Hematopoietic multipotent progenitor cell (in vitro differentiated cells): ENCODE measurements around a stretch of chr2.

GRCh38 chr2:241354459-241355185 is 1.5 kb upstream of the FARP2 start:
- CAGE, long polyA plus RNA: no peak

DNA sequence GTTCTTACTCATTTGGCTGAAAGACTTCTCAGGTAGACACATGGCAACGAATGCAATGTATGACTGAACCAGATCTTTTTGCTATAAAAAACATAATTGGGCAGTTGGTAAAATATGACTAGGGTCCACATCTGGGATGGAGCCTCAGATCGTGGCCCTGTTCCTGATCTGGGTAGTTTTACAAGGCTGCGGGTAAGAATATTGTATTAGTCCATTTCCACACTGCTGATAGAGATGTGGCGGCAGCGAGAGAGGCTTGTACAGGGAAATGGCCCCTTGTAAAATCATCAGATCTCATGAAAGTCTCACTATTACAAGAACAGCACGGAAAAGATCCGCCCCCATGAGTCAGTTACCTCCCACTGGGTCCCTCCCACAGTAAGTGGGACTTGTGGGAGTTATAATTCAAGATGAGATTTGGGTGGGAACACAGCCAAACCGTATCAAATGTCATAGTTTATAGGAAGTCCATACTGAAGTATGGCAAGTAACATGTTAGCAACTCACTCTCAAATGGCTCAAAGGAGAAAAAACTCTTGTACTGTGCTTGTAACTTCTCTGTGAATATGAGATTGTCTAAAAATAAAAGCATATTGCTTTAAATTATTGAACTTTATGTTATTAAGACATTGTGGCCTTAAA is 56.0 kb downstream of the FARP2 start:
- CAGE, long polyA plus RNA: no peak

- CAGE, long polyA plus RNA: no peak
Measured at GRCh38 chr2:241505586-241506213, 2.7 kb downstream of the STK25 start.

GRCh38 chr2:241508681-241509241 is 377 bp upstream of the STK25 start:
- CAGE, long polyA plus RNA: no peak

GRCh38 chr2:241542269-241542508 is 16.4 kb upstream of the BOK start:
- CAGE, long polyA plus RNA: no peak

- CAGE, long polyA plus RNA: no peak
Measured at GRCh38 chr2:241559786-241560646, 1.5 kb downstream of the BOK start.

DNA sequence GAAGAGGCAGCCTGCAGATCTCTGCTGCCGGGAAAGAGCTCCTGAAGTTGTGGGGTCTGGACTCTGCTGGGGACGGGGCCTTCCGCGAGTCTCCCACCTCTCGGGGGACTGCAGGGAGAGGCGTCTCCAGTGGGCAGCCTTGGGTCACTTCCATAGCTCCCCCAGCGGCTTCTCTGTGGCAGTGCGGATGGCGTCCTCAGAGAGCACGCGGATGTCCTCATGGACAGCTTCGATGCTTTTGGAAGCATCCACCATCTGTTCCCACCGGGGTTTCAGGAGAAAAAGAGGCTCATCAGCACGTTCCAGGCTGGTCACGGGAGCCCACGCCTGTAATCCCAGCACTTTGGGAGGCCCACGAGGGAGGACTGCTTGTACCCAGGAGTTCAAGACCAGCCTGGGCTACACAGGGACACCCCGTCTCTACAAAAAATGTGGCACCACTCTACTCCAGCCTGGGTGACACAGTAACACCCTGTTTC is 10.6 kb downstream of the DTYMK start:
- CAGE, long polyA plus RNA: no peak

- CAGE, long polyA plus RNA: no peak
Measured at GRCh38 chr2:241701670-241701812, 298 bp upstream of the ING5 start.

- CAGE, long polyA plus RNA: start-site peak on the plus strand at chr2:241768020-241768401, 26 reads
Measured at GRCh38 chr2:241767842-241769005, 8.4 kb upstream of the GAL3ST2 start.

DNA sequence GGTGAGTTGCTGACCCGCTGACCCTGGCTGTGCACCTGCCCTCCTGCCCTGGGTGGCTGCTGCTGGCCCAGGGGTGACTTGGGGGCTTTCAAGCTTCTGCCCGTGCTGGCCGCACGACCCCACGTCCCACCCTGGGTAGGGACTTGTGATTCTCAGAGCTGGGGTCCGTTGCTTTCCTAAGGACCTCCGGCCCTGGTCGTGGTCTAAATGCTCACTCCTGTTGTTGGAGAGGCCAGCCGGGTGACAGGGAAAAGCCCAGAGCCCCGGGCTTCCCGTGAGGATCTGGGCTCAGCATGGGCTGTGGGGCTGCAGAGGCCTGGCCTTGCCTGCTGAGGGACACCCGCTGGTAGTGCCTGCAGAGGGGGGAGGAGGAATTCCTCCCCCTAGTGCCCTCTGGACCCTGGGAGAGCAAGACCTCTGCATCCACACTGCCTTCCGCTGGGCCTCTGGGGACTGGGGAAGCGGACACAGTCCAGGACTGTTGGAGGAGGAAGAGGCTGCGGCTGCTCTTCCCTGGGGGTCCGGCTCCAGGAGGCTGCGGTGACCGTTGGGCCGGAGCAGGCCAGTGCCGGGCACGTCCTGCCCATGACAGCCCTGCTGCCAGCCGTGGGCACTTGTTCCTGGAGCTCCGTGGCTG is 6.2 kb upstream of the GAL3ST2 start:
- CAGE, long polyA plus RNA: no peak

GRCh38 chr2:241804417-241805347 is 4.3 kb upstream of the NEU4 start:
- CAGE, long polyA plus RNA: no peak

GRCh38 chr2:241854697-241855282 is 3.9 kb downstream of the PDCD1 start:
- CAGE, long polyA plus RNA: no peak

DNA sequence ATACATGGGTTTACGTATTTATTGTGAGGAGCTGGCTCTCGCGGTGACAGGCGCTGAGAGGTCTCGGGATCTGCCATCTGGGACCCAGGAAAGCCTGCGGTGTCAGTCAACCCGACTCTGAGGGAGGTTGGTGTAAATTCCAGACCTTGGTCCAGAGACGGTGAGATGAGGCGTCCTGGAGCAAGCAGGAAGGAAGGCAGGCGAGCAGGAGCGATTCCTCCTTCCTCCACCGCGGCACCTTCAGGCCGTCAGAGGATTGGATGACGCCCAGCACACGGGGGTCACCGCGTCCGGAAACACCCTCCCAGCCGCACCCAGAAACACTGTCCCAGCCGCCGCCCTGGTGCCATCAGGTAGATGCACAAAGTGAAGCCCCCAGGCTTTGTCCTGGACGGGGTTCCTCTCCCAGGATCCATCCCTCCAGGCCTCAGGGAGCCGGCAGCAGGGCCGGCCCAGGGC is 631 bp upstream of the FAM240C start:
- CAGE, long polyA plus RNA: no peak

DNA sequence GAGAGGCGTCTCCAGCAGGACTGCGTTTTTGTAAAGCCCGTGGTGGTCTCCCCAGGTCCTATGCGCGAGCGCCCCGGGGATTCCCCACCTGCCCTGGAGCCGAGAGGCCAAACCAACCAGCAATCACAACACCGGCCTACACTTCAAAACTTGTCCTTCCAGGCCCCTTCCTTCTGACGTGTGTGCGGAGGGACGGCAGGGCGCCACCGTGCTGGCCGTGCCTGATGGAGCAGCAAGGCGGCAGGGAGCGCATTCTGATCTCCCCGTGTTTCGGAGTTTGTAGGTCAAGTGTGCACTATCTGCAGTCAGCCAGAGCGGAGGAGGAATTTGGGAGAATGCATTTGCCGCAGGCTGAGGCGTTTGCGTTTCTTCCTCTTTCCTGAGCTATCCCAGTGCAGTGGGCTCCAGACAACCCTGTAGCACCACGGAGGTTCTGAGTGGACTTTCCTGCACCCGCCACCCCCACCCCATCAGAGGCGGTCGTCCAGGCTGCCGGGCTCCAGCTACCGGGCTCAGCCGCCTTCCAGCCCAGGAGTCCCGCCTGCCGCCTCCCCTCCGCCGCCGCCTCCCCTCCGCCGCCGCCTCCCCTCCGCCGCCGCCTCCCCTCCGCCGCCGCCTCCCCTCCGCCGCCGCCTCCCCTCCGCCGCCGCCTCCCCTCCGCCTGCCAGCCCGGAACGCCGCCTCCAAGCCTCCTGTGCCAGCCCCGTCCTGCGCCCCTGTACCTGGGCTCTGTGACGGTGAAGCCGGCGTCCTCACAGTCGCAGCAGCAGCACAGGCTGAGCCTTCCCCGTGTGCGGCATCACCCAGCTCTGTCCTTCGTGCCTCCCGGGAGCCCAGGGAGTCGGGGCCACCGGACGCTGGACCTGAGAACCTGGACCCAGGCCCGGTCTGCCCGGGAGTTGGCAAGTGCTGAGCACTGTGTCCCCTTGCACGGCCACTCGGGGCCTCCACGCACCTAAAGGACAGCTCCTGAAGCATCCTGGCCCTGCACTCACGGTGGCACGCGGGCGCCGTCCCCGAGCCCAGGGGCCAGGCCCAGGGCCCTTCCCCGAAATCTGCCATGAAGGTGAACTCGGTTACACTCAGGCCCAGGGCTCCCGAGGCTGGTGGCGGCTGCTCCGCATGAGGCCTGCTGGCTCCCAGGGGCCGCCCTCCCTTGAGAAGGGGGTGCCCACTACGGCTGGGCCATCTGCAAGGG is 1.9 kb upstream of the FAM240C start:
- CAGE, long polyA plus RNA: no peak

GRCh38 chr2:241983163-241983689 is 83.0 kb upstream of the FAM240C start:
- CAGE, long polyA plus RNA: no peak

- CAGE, long polyA plus RNA: no peak
Measured at GRCh38 chr2:242083966-242084399, 183.7 kb upstream of the FAM240C start.

- CAGE, long polyA plus RNA: no peak
Measured at GRCh38 chr2:242094759-242095129, 194.5 kb upstream of the FAM240C start.